Jurkat, Clone E6-1 (cell line): ENCODE measurements around a stretch of chr6.

GRCh38 chr6:158290030-158290433 lies 22.2 kb upstream of the TULP4 start:
- RRBS: no CpG with 5 or more reads among the region's 3 CpGs

- RRBS: no CpG with 5 or more reads among the region's 7 CpGs
These were observed 118.3 kb upstream of the TMEM181 start for GRCh38 chr6:158441526-158442069.

DNA sequence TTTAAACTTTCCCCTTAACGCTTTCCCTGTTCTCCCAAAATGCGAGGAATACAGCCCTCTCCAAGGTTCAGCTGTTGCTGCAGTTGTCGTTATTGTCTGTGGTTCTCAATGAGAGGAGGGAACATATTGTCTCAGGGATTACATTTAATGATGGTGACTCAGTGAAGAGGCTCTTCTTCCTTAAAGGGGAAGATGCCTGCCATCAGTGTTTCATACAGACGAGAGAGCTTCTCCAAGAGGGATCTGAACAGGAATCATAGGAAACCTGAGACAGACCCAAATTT lies 59.9 kb upstream of the TMEM181 start:
- RRBS: no CpG with 5 or more reads among the region's 4 CpGs

DNA sequence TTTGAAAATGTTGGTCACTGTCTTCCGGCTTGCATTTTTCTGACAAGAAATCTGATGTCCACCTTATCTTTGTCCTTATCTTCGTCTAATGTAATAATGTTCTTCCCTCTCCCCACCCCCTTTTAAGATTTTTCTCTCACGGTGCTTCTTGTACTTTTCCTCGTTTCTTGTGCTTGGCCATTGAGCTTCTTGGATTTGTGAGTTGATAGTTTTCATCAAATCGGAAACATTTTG lies 41.7 kb downstream of the DYNLT1 start:
- RRBS: no CpG with 5 or more reads among the region's 5 CpGs

DNA sequence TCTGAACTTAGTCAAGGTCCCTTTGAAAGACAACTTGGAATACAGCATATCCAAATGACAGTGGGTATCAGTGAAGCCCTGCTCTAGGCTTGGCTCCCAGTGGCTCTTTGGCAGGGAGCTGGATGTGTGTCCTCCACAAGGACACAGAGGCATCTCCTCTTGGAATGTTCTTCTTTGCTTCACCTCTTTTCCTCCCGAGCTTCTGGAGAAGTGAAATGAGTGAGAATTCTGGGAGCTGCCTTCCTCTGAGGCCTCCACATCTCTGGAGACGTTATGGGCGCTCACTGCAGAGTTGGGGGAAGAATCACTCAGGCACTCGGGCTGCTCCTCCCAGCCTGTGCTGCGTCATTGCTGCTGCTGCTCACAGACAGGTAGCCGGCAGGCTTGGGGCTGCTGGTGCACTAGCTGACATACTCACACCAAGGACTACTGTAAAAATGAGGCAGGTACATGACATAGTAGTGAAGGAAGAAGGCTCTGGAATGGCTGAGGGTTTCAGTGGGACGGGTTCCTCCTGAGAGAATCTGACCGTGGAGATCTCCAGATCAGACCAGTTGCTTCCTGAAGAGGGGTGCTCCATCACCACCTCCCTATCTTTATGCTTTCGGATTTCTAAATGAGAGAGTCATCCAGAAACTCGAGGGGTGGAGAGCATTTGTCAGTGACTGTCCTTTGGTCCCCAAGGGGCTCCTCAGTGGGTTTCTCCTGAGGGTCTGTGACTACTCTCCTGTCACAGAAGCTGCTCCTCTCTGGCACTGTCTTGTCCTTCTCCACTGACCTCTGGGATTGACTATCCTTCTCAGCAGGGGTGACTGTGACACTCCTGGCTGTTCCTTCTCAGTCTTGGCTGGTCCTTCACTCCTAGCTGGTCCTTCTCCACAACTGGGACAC lies 33.9 kb downstream of the DYNLT1 start:
- RRBS: no CpG with 5 or more reads among the region's 10 CpGs

- RRBS: no CpG with 5 or more reads among the region's 5 CpGs
These were observed 1.1 kb upstream of the SYTL3 start for GRCh38 chr6:158648646-158649163.

- RRBS: no CpG with 5 or more reads among the region's 11 CpGs
These were observed 61.5 kb downstream of the EZR start for GRCh38 chr6:158757611-158758046.

- RRBS: no CpG with 5 or more reads among the region's 9 CpGs
These were observed 54.1 kb downstream of the EZR start for GRCh38 chr6:158765127-158765411.

- RRBS: no CpG with 5 or more reads among the region's 11 CpGs
These were observed 29.8 kb downstream of the EZR start for GRCh38 chr6:158789190-158789905.

GRCh38 chr6:158816929-158817889 lies 2.0 kb downstream of the EZR start:
- RRBS: no CpG with 5 or more reads among the region's 19 CpGs

DNA sequence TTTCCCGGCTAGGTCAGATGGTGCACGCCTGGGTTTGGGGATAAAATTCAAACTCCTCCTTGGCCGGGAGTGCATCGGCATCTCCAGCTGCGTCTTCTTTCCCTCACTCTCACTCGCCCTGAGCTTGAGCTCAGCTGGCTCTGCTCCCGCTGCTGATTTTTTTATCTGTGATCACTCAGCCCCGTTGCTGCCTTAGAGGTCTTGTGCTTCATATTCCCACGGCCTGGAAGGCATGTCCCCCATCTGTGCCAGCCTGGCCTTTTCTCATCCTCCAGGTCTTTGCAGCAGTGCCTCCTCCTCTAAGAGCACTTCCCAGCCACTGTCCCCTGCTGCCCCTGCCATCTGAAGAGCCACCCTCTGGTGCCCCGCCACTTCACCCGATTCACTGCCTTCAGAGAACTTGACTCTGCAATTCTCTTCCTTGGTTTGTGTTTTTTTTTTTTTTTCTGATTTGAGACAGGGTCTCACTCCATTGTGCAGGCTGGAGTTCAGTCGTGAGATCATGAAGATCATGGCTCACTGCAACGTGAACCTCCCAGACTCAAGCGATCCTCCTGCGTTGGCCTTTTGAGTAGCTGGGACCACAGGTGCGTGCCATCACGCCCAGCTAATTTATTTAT lies 7.0 kb upstream of the EZR start:
- RRBS: no CpG with 5 or more reads among the region's 17 CpGs

- RRBS: no CpG with 5 or more reads among the region's 12 CpGs
These were observed 61.3 kb downstream of the RSPH3 start for GRCh38 chr6:158938801-158939082.

DNA sequence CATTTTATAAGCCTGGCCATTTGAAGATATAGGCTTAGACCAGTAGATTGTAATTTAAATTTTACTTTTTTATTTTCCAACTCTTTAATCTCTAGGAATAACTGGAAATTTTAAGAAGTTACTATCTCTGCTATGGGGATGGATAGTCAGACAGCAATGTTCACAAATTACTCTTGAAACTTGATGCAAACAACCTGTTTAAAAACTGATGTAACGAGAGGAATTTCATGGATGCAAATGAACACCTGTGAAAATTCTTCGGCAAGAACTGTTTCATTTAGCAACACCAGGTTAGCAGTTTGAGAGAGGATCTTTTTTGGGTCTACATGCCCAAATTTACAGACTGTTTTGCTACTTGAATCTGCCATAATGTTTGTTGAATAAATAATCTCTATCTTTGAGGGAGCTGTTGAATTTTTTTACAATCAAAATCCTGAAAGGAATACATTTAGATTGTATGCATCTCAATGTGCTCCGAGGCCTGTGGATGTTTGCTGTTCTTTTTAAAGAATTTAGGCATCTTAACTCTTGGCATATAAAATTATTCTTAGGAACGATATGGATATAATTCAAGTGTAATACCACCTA lies 20.1 kb upstream of the RSPH3 start:
- RRBS: no CpG with 5 or more reads among the region's 4 CpGs

DNA sequence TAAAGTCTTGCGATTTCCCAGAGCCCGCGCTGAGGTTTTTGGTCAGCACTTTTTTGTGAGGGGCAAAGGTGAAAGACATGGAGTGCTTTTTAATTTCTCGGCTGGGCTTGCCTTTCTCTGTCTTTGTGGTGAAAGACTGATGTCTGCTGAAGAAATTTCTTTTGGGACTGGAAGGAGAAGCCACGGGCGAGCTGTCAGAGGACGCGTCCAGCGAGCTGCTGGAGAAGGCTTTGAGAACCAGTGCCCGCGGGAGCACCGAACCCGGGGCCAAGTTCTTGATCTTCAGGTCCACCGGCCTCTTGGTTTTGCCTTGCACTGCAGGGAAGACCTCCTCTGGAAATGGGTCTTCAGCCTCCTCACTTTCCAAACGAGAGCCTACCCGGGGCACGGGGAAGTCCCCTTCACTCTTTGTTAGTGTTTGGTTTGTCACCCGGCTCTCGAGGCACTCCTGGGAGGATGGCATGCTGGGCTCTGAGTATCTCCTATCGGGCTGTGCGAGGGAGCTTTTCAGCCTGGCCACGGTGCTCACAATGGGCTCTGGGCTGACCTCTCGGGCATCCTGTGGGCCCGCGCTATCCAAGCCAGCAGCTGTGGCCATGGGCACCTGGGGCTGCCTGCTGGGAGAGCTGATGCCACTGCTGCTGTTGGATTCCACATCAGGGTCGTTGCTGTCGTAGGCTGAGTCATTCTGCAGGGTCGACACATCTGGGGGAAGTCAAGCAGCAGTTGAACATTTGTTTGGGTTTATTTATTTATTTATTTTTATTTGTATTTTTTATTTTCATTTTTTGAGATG lies 8.2 kb downstream of the TAGAP start:
- RRBS: 92% methylated on average over 3 of the region's 28 CpGs

DNA sequence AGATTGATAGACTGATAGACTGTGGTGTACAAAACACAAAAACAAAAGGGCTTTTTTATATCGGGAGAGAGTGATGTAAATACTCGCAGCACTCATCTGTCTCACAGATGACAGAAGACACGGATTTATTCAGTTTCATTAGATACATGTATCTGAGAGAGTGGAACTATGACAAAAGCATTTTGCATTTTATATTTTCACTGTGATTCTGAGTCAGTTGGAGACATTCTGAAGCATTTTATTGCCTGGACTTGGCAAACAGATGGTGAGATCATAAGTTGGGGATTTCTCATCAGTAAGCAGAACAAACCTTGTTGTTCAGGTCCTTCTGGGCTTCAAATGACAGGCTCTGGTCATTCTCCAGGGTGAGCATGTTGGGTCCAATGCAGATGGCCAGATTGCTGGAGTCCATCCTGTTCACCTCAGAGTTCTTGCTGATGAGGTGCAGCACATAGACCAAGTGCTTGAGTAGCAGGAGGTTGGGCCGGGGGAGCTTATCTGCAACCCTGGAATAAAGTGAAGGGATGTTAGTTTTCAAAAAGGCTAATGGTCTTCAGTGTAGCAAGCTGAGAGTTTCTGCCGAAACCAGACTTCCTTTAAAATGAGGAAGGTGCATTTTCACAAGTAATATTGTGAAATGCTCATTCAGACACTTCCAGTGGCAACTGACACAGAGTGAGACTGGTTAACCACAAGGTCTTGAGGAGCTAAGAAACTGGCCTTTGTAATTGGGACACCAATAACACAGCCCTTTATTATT lies 5.8 kb downstream of the TAGAP start:
- RRBS: no CpG with 5 or more reads among the region's 5 CpGs

DNA sequence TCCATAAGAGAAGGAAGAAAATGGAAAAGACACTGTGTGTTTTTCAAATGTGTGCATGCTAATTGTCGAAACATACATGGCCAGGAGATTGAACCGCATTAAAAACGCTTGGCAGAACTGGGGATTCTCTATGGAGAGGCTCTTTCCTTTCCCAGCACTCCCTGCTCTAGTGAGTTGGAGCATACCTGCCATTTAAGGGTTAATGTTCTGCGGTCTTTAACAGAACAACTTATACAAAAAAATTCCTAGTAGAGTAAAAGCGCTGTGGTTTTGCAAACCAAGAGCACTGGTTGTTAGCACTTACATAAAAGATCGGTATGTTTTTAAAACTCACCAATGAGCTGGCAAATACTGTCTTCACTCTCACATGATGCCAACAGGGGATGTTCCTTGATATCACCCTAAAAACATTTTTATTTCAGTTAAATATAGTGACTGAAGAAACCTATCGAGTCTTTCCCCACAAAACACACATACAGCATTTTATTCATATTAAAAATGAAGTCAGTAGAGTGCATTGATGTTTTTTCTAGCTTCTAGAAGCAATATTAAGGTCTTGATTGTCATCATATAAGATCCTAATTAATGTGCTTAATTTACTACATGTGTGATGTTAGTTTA lies 1.4 kb downstream of the TAGAP start:
- RRBS: no CpG with 5 or more reads among the region's 7 CpGs

DNA sequence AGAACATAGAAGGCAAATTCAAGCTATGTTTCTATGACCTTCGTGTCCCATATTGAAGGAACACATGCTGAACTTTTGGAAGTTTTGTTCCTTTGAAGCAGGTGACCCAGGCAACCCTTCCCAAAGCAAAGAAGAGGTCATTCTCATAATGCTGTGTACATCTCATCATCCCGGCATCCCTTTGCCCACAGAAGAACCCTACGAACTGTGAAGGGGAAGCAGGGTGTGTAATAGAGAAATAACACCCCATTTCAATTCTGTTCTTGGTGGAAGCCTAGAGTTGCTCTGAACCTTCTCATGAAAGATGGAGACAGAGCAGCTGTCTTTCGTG lies 19.0 kb upstream of the TAGAP start:
- RRBS: no CpG with 5 or more reads among the region's 4 CpGs

DNA sequence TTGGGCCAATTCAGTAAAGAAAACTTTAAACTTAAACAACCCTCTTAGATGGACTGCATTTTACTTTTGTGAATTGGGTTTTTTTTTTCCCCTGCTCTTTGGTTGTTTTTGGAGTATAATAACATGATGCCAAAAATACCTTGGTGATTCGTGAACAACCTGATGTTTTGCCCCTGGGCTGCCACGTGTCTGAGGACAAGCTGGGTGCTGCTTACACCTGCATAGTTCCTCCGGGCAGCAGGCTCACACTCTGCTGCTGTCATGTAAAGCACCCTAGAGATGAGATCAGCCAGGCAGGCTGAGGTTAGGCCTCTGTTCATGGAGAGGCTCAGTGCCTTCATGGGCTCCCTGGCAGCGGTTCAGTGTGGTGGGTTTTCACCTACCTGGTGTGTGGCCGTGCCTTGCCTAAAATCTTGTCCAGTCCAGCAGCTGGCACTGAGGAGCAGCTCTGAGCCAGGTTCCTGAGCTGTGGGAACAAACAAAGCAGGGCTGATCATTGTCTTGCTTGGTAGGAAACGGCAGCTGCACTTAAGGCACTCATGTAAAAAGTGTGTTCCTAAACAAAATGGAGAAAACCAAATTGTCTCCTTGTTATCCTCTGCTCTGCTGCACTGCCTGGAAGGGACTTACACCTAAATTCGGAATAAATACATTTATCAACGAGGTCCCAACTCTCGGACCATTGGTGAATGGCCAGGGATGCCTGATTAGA lies 60.2 kb upstream of the TAGAP start:
- RRBS: no CpG with 5 or more reads among the region's 9 CpGs

GRCh38 chr6:159106596-159107248 lies 61.9 kb upstream of the TAGAP start:
- RRBS: no CpG with 5 or more reads among the region's 8 CpGs

DNA sequence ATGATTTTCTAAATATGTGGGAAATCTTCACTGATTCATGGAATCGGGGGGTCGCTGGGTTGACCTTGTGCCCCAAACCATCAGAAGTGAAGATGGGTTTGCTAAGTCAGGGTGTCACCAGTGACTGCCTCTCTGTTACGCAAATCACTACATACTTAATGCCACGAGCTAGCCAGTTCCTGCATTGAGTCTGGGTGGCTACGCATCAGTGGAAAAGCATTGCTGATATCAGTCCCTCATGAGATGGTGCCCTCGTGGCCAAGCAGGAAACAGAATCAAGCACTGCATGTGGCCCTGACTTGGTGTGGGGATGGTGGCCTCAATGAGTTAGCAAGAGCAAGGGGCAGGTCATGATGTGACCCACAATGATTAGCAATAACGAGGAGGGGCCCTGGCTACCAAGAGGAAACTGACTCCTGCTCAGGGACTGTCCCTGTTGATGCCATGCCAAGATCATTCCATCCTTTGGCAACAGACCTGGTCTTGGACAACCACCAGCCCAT lies 51.7 kb upstream of the FNDC1 start:
- RRBS: no CpG with 5 or more reads among the region's 7 CpGs